Endothelial cell of umbilical vein (primary cell): ENCODE measurements around the genes CLEC19A, CCP110 and CRYM.

GRCh38 chr16:18839569-18840036 lies 38.3 kb upstream of the ARL6IP1 start:
- PRO-cap = no peak
CAGE:
- cytosol, long polyA minus RNA = no peak
- cytosol, long polyA plus RNA = no peak
- long polyA plus RNA = no peak
- nucleus, long polyA minus RNA = no peak
- nucleus, long polyA plus RNA = no peak

DNA sequence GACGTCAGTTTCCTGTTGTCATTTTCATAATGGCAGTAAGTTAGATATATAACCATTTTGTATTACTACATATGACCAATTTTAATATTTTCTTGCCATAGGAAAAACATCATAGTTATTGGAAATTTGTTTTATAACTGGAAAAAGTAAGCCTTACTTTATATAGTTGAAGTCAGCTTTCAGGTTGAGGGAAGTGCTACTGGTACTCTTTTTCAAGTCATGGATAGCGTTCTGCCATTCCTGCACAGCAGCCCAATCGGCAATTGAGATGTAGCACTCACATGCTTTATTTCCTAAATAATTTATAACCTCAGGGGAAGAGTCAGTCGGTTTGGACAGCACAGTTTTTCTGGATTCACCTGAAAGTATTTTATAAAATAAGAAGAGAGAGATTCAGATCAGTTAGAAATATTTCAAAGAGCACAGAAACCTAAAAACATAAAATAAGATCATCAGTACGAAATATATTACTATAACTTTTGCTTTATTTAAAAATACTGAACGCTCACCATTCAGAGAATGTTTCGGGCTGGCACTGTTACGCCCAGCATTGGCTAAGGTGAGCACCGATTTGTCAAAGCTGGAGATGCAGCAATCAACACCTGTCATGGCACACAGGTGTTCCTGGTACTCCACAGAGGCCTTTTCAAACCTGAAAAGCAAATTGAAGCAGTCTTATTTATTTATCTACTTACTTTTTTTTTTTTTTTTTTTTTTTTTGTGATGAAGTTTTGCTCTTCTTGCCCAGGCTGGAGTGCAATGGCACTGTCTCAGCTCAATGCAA lies 62.3 kb upstream of the ARL6IP1 start:
- PRO-cap = no peak
CAGE:
- cytosol, long polyA minus RNA = no peak
- cytosol, long polyA plus RNA = no peak
- long polyA plus RNA = no peak
- nucleus, long polyA minus RNA = no peak
- nucleus, long polyA plus RNA = no peak

DNA sequence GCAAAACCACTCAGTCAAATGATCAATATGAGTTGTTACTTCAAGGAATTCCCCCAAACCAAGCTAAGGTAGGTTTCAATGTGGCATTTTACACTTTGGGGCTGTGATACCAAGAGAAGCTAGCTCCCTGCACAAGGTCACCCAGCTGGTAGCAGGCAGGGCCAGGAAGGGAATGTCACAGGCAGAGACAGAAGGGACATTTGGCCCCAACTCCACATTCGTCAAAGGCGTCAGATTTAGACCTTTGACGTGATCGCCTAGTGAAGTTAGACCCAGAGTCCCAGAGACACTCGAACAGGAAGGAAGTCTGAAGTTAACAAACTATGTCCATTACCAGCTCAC lies 5.5 kb upstream of the SMG1 start:
- PRO-cap = no peak
CAGE:
- cytosol, long polyA minus RNA = no peak
- cytosol, long polyA plus RNA = no peak
- long polyA plus RNA = no peak
- nucleus, long polyA minus RNA = no peak
- nucleus, long polyA plus RNA = no peak

- PRO-cap = bidirectional peak, plus-strand start at chr16:19114753, minus-strand start at chr16:19114724; unidirectional peak, minus-strand start at chr16:19115018
CAGE:
- cytosol, long polyA minus RNA = no peak
- cytosol, long polyA plus RNA = no peak
- long polyA plus RNA = no peak
- nucleus, long polyA minus RNA = no peak
- nucleus, long polyA plus RNA = no peak
Observed at GRCh38 chr16:19114318-19115444, 917 bp downstream of the ITPRIPL2 start.

- PRO-cap = no peak
CAGE:
- cytosol, long polyA minus RNA = no peak
- cytosol, long polyA plus RNA = no peak
- long polyA plus RNA = no peak
- nucleus, long polyA minus RNA = no peak
- nucleus, long polyA plus RNA = no peak
Observed at GRCh38 chr16:19167538-19167990, 476 bp upstream of the SYT17 start.

DNA sequence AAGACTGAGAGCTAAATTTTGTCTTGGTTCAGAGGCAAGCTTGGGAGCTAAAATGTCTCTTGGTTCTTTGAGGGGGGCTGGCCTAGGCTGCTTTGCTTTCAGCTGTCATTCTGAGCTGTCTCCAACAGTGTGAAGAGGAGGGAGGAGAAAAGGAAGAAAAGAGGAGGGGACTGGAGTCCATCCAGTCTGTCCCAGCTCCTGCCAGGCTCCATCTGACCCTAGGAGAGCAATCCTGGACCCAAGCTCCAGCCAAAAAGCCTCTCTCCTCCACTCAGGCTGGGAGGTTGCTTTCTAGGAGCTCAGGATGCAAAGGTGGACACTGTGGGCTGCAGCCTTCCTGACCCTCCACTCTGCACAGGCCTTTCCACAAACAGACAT lies at the start of gene CLEC19A:
CLEC19A (plus strand) TSS at position 184 of the 378 bp plus-strand sequence.
- PRO-cap = no peak
CAGE:
- cytosol, long polyA minus RNA = no peak
- cytosol, long polyA plus RNA = no peak
- long polyA plus RNA = no peak
- nucleus, long polyA minus RNA = no peak
- nucleus, long polyA plus RNA = no peak

GRCh38 chr16:19389023-19389665 lies 28.5 kb upstream of the TMC5 start:
- PRO-cap = no peak
CAGE:
- cytosol, long polyA minus RNA = no peak
- cytosol, long polyA plus RNA = no peak
- long polyA plus RNA = no peak
- nucleus, long polyA minus RNA = no peak
- nucleus, long polyA plus RNA = no peak

DNA sequence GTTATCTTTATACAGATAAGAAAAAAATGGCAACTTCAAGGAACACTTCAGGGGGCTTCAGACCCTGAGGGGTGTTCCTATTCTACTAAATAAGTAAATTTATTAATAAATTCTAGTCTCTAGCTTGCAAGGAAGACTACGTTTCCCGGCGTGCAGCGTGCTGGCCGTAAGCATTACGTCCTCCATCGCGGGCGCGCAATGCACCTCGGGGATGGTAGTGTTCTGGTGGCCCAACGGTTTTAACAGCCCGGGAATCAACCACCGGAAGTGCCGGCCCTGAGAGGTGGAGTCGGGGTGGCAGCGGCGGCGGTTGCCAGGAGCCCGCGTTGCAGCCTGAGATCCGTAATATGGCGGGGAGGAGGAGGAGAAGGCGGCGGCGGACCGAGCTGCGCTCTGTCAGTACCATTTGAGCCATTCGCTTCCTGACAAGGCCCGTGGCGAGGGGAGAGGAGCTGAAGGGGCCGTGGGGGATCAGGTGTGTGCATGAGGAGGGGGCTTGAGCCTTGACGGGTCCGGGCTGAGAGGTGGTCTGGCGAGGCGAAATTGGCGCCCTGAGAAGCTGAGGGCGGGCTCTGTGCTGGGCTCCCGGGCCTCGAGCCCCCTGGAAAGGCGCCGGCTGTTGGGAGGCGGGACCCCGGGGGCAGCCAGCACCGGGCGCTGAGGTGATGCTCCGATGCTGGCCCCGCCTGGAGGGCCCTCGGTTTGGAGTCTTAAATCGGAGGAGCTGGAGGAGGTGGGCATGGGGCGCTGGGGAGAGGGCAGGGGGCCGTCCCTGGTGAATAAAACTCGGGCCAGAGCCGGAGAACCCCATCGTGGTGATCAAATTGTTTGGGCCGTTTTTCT lies at the start of gene CCP110:
CCP110 (plus strand) TSS at position 329 of the 843 bp plus-strand sequence.
- PRO-cap = unidirectional peak, plus-strand start at position 345 of the sequence; unidirectional peak, plus-strand start at position 676 of the sequence
CAGE:
- cytosol, long polyA minus RNA = start-site peak on the plus strand centred at position 321 of the sequence, 31 bp wide, 95 reads
- cytosol, long polyA plus RNA = no peak
- long polyA plus RNA = start-site peak on the plus strand centred at position 326 of the sequence, 35 bp wide, 101 and 174 reads in 2 replicates
- nucleus, long polyA minus RNA = start-site peak on the plus strand centred at position 331 of the sequence, 5 bp wide, 125 reads; start-site peak on the plus strand centred at position 457 of the sequence, 28 bp wide, 23 reads
- nucleus, long polyA plus RNA = start-site peak on the plus strand centred at position 316 of the sequence, 32 bp wide, 95 and 91 reads in 2 replicates

GRCh38 chr16:19555832-19556588 lies 507 bp downstream of the VPS35L start:
- PRO-cap = bidirectional peak, plus-strand start at chr16:19555946, minus-strand start at chr16:19555963; bidirectional peak, plus-strand start at chr16:19556195, minus-strand start at chr16:19556151; unidirectional peak, minus-strand start at chr16:19556323
CAGE:
- cytosol, long polyA minus RNA = no peak
- cytosol, long polyA plus RNA = no peak
- long polyA plus RNA = no peak
- nucleus, long polyA minus RNA = start-site peak on the minus strand at chr16:19556141-19556155, 5 reads
- nucleus, long polyA plus RNA = no peak

GRCh38 chr16:19698656-19699572 lies 19.1 kb downstream of the KNOP1 start:
- PRO-cap = no peak
CAGE:
- cytosol, long polyA minus RNA = no peak
- cytosol, long polyA plus RNA = no peak
- long polyA plus RNA = no peak
- nucleus, long polyA minus RNA = no peak
- nucleus, long polyA plus RNA = no peak

GRCh38 chr16:19749545-19750037 lies 31.5 kb downstream of the IQCK start:
- PRO-cap = no peak
CAGE:
- cytosol, long polyA minus RNA = no peak
- cytosol, long polyA plus RNA = no peak
- long polyA plus RNA = no peak
- nucleus, long polyA minus RNA = no peak
- nucleus, long polyA plus RNA = no peak

- PRO-cap = no peak
CAGE:
- cytosol, long polyA minus RNA = no peak
- cytosol, long polyA plus RNA = no peak
- long polyA plus RNA = no peak
- nucleus, long polyA minus RNA = no peak
- nucleus, long polyA plus RNA = no peak
Observed at GRCh38 chr16:19810898-19811795, 73.5 kb downstream of the GPRC5B start.

- PRO-cap = no peak
CAGE:
- cytosol, long polyA minus RNA = no peak
- cytosol, long polyA plus RNA = no peak
- long polyA plus RNA = no peak
- nucleus, long polyA minus RNA = no peak
- nucleus, long polyA plus RNA = no peak
Observed at GRCh38 chr16:19817301-19817529, 67.4 kb downstream of the GPRC5B start.

DNA sequence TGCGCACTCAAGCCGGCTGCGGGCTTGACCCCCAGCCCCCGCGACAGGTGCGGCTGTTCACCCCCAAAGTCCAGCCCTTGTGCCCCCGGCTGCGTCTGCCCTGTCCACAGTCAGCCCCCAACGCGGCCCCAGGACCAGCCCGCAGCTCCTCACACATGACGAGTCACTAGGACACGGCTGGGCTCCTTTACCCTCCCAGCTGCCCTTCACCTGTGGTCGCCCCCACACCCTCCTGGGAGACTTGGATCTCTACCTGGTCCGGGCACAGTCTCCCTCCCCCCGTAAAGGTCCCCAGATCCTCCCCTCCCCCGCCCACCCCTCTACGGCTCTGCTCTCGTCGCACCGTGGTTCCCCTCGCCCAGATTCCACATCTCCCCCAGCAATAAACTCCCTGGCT lies 444 bp downstream of the GPRC5B start:
- PRO-cap = no peak
CAGE:
- cytosol, long polyA minus RNA = no peak
- cytosol, long polyA plus RNA = no peak
- long polyA plus RNA = no peak
- nucleus, long polyA minus RNA = no peak
- nucleus, long polyA plus RNA = no peak

DNA sequence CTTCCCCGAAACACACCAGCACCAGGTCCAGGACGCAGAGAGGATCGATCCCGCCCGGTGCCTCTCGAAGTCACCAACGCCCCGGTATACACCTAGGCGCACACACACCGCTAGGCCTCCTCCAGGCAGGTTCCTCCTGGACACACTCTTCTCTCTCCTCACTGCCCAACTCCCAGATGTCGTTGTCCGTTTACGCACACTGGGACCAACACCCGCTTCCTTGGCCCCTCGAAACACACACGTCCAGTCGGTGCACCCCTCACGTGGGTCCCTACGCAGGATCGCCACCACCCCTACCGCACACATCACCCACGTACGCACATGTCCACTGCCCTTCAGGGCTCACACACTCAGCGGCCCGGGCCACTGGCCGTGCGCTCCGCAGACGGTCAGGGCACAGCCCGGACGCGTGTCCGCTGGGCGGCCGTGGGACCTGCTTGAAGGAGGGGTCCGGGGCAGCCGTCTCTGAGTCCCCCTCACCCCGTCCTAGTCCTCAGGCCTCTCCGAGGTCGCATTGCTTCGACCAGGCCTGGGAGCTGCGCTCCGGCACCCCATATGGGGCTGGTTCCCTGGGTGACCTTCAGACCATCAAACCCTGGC lies 741 bp upstream of the GPRC5B start:
- PRO-cap = no peak
CAGE:
- cytosol, long polyA minus RNA = no peak
- cytosol, long polyA plus RNA = no peak
- long polyA plus RNA = no peak
- nucleus, long polyA minus RNA = no peak
- nucleus, long polyA plus RNA = no peak

- PRO-cap = no peak
CAGE:
- cytosol, long polyA minus RNA = no peak
- cytosol, long polyA plus RNA = no peak
- long polyA plus RNA = no peak
- nucleus, long polyA minus RNA = no peak
- nucleus, long polyA plus RNA = no peak
Observed at GRCh38 chr16:20611260-20612487, 35.5 kb upstream of the ACSM2B start.

DNA sequence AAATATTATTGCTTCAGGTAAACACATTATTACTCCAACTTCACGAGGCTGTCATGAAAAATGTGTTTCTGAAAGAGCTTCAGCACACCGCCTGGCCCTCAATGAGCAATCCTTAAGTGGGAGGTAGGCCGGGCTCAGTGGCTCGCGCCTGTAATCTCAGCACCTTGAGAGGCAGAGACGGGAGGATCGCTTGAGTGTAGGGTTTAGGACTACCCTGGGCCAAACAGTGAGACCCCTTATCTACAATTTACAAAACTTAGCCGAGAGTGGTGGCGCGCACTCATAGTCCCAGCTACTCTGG lies 811 bp downstream of the THUMPD1 start:
- PRO-cap = no peak
CAGE:
- cytosol, long polyA minus RNA = no peak
- cytosol, long polyA plus RNA = no peak
- long polyA plus RNA = no peak
- nucleus, long polyA minus RNA = no peak
- nucleus, long polyA plus RNA = no peak

- PRO-cap = no peak
CAGE:
- cytosol, long polyA minus RNA = no peak
- cytosol, long polyA plus RNA = no peak
- long polyA plus RNA = no peak
- nucleus, long polyA minus RNA = no peak
- nucleus, long polyA plus RNA = no peak
Observed at GRCh38 chr16:20746849-20747742, 5.5 kb upstream of the THUMPD1 start.

DNA sequence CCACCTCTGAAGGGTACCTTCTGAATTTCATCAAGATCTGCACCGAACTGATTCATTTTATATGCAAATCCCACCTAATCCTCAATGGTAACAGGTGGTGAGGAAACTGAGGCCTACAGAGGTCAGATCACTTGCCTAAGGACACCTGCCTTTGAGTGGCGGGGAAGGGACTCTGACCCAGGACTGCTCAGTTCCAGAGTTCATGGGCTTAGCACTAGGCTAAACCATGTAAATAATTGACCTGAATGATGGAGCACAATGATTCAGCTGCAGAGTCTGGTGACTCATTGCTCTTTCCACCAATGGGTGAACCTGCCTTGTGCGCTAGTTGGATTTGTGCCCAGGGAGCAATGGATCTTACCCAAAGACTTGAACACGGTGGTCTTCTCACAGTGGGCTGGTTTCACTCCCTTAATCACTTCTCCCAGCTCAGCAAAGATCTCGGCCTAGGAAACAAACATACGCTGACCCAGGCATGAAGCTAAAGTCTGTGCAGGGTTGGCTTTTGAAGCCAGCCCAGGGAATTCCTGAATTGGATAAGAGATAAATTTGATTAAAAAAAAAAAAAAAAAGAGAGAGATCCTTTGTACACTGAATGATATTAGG lies 17.1 kb downstream of the CRYM start:
- PRO-cap = no peak
CAGE:
- cytosol, long polyA minus RNA = no peak
- cytosol, long polyA plus RNA = no peak
- long polyA plus RNA = no peak
- nucleus, long polyA minus RNA = no peak
- nucleus, long polyA plus RNA = no peak

DNA sequence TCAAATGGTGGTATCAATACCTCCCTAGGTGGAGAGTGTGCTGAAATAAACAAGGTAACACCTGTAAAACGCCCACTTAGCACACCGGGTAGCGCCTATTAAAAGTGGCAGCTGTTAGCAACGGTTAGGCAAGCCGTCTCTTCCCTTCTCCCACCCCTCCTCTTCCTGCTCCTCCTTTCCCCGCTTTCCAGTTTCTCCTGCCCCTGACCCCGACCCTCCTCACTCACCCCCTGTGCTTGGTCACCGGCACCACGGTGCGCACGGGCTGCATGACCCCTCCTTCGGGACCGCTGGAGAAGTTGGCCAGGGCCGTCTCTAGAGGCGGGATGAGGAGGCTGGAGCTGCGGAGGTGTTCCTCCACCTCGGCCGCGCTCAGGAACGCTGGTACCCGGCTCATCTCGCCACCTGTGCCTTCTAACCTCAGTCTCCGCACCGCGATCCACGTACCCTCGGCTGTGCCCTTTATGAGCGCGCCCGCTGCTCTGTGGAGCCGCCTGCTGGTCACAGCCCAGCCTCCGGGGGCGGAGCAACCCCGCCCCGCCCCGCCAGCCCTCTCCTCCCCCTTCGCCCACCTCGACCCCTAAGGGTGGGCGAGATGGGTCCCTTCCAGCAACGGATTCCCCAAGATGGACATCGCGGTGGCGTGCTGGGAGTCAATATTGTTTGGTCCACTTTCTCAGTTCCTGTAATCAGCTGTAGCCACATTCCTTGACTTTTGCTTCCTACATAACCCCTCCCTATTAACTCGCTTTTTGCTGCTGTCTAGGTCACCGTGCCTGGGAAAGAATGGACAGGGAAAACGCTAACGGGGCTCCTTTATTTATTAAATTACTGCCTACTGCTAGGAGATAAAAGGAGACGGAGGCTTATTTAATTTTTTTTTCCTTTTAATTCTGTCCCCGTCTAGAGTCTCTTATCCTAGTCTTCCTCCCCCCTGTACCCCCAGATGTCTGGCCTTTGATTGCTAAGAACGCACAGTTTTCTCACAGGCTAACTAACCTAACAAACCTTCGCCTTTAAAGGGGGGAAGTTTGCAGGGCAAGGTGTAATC lies at the start of gene CRYM:
CRYM (minus strand) TSS at position 436 of the 1,051 bp plus-strand sequence.
- PRO-cap = no peak
CAGE:
- cytosol, long polyA minus RNA = no peak
- cytosol, long polyA plus RNA = no peak
- long polyA plus RNA = no peak
- nucleus, long polyA minus RNA = no peak
- nucleus, long polyA plus RNA = no peak